ENCODE data around the genes CLEC1A and TAS2R31.

DNA sequence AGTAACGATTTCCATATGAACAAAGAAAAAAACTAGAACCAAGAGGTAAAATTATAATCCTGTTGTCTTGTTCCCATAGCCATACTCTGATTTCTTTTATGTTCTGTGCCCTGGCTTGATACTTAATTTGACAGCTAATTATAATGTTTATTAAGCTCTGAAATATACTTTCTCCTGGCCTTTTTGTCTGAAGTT, 51.9 kb downstream of the A2M start:
- PRO-cap, 4 experiments, result no peak in any of the 4 experiments
- RAMPAGE, long total RNA, 2 experiments, result no peak in any of the 2 experiments
- RRBS, result no CpG with 5 or more reads among the region's 1 CpG

- PRO-cap, 4 experiments, result no peak in any of the 4 experiments
- RAMPAGE, long total RNA, 2 experiments, result no peak in any of the 2 experiments
- RRBS, result no CpG with 5 or more reads among the region's 3 CpGs
Measured at GRCh38 chr12:9131650-9132644, 16.2 kb upstream of the A2M start.

DNA sequence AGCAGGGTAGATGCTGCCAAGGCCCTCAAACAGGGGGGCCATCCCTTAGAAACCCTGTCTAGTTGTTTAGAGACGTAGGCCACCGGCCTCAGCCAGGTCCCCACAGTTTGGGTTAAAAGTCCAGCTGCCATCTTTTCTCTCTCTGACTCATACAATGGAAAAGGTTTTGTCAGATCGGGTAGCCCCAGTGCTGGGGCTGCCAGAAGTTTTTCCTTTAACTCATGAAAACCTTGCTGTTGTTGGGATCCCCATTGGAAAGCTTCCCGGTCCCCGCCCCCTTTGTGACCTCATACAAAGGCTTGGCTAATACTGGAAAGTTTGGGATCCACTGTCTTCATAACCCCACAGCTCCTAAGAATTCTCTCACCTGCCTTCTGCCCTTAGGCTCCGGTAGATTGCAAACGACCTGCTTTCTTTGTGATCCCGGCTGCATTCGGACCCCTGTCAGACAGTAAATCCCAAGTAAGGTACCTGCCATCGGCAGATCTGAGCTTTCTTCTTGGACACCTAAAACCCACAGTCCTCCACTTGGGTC, 40.5 kb downstream of the KLRB1 start:
- PRO-cap, 4 experiments, result no peak in any of the 4 experiments
- RAMPAGE, long total RNA, 2 experiments, result no peak in any of the 2 experiments
- RRBS, result no CpG with 5 or more reads among the region's 10 CpGs

GRCh38 chr12:9699769-9700194, 30.3 kb downstream of the CLEC2D start:
- PRO-cap, 4 experiments, result no peak in any of the 4 experiments
- RAMPAGE, long total RNA, 2 experiments, result no peak in any of the 2 experiments
- RRBS, result no CpG with 5 or more reads among the region's 2 CpGs

- PRO-cap, 4 experiments, result no peak in any of the 4 experiments
- RAMPAGE, long total RNA, 2 experiments, result no peak in any of the 2 experiments
- RRBS, result no CpG with 5 or more reads among the region's 4 CpGs
Measured at GRCh38 chr12:9736787-9737211, 23.9 kb downstream of the CD69 start.

DNA sequence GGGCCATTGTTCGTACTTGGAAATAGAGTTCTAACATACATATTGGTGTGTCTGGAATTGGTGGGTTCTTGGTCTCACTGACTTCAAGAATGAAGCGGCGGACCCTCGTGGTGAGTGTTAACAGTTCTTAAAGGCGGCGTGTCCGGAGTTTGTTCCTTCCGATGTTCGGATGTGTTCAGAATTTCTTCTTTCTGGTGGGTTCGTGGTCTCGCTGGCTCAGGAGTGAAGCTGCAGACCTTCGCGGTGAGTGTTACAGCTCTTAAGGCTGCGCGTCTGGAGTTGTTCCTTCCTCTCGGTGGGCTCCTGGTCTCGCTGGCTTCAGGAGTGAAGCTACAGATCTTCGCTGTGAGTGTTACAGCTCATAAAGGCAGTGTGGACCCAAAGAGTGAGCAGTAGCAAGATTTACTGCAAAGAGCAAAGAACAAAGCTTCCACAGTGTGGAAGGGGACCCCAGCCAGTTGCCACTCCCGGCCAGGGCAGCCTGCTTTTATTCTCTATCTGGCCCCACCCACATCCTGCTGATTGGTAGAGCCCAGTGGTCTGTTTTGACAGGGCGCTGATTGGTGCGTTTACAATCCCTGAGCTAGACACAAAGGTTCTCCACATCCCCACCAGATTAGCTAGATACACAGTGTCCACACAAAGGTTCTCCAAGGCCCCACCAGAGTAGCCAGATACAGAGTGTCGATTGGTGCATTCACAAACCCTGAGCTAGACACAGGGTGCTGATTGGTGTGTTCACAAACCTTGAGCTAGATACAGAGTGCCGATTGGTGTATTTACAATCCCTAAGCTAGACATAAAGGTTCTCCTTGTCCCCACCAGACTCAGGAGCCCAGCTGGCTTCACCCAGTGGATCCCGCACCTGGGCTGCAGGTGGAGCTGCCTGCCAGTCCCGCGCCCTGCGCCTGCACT, 5.8 kb upstream of the KLRF2 start:
- PRO-cap, 4 experiments, result no peak in any of the 4 experiments
- RAMPAGE, long total RNA, 2 experiments, result no peak in any of the 2 experiments
- RRBS, result no CpG with 5 or more reads among the region's 27 CpGs

DNA sequence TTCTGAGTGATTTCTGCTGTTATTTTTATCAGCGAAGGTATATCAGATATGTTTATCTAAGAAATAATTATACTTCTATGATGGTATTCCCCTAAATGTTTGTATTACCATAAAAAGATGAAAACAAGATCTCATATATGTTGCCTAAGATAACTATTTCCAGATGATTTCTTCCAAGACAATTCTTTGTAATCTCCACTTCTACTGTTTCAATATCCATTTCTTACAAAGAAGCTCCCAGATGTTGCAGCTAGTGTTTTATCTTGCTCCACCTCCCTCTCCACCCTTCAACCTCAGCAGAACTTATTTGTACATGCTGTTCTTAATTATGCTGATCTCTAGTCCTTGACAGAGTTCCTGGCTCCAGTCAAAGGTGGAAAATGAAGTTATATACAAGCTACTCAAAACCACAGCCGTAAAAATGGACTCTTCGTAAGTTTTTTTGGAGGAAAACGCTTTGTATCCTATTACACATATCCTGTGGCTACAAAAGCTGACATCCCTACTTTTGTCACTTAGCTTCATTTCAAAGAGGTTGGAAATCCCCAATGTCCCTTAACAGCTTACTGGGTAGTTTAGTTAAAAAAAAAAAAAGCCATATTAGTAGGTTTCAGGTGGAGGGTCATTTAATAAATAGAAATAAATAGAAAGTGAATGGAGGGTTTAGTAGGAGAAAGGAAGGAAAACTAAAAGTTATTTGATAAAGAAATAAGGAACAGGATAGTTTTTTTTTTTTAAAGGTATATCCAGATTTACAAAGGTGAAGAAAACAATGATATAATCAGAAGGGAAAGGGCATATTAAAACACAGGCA, 1.2 kb downstream of the CLEC1A start:
- PRO-cap, 4 experiments, result peak in 3 of 4 experiments; most common plus-strand start position 524 of the sequence (in 2); most common minus-strand start position 295 of the sequence (in 2)
- RAMPAGE, long total RNA, 2 experiments, result no peak in any of the 2 experiments
- RRBS, result no CpG with 5 or more reads among the region's 4 CpGs

DNA sequence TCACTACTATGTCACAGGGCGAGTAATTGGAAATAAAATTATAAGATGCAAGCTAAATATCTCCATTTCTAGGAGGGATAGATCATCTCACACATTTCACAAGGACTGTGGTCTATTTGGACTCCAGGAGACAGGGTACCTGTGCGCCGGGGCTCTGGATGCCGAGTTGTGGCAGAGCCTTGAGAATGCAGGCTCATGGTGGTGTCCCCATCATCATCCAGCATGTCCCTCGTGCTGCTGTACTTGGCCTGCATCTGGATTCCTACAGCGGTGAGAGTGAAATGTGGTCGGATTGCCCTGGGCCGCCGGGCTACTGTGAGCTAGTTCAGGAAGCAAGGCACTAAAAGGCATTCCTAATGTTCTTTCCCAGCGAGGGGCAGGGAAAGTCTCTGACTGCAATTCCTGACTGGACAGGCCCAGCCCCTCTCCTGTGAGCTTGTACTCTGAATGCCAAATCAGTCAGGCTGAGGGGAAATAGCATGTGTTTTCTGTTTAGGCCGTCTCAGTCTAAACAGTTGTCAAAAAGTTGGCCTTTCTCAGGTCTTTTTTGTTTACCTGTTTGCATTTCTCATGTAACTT, at the start of gene CLEC1A:
Gene CLEC1A, minus strand, starts transcription at position 317 of the 579 bp plus-strand sequence.
- PRO-cap, 4 experiments, result peak in 4 of 4 experiments; most common plus-strand start position 453 of the sequence (in 2); most common minus-strand start position 317 of the sequence (in 4)
- RAMPAGE, long total RNA, 2 experiments, result start-site peak on the minus strand in 1 of 2 experiments, centred at position 287 of the sequence, 34 reads per replicate
- RRBS, result no CpG with 5 or more reads among the region's 11 CpGs

- PRO-cap, 4 experiments, result peak in 4 of 4 experiments; most common plus-strand start chr12:10153461 (in 3); most common minus-strand start chr12:10154019 (in 2)
- RAMPAGE, long total RNA, 2 experiments, result no peak in any of the 2 experiments
- RRBS, result no CpG with 5 or more reads among the region's 46 CpGs
Measured at GRCh38 chr12:10153336-10154122, 18.4 kb downstream of the OLR1 start.

GRCh38 chr12:10215932-10216697, 3.4 kb downstream of the GABARAPL1 start:
- PRO-cap, 4 experiments, result no peak in any of the 4 experiments
- RAMPAGE, long total RNA, 2 experiments, result no peak in any of the 2 experiments
- RRBS, result no CpG with 5 or more reads among the region's 22 CpGs

GRCh38 chr12:10406723-10407268, 2.8 kb downstream of the KLRC4 start:
- PRO-cap, 4 experiments, result no peak in any of the 4 experiments
- RAMPAGE, long total RNA, 2 experiments, result no peak in any of the 2 experiments
- RRBS, result no CpG with 5 or more reads among the region's 4 CpGs

DNA sequence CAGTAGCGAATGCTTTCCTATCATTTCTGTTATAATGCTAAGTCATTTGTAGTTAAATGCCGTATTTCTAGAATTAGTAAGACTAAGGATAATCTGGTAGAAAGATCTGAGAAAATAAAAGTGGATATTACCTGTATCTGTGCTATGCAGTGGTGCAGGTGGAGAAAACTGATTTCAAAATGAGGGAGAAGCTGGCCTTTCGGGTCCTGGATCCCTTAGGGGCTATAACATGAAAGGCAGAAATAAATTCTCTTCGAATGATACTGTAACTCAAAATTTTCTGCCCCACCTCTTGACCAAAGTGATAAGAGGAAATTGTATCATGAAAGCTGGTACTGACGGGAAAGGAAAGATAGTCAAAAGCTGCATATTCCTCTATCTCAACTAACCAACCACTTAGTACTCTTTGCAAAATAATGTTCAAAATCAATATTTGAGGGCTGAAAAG, 14.0 kb downstream of the MAGOHB start:
- PRO-cap, 4 experiments, result no peak in any of the 4 experiments
- RAMPAGE, long total RNA, 2 experiments, result no peak in any of the 2 experiments
- RRBS, result no CpG with 5 or more reads among the region's 5 CpGs

- PRO-cap, 4 experiments, result no peak in any of the 4 experiments
- RAMPAGE, long total RNA, 2 experiments, result no peak in any of the 2 experiments
Measured at GRCh38 chr12:10698148-10698598, 24.3 kb upstream of the STYK1 start.

- PRO-cap, 4 experiments, result no peak in any of the 4 experiments
- RAMPAGE, long total RNA, 2 experiments, result start-site peak on the minus strand in 1 of 2 experiments, at chr12:10709908-10710113 at its widest, 17 to 18 reads per replicate
- RRBS, result no CpG with 5 or more reads among the region's 20 CpGs
Measured at GRCh38 chr12:10709644-10710452, 13.3 kb downstream of the YBX3 start.

- PRO-cap, 4 experiments, result no peak in any of the 4 experiments
- RAMPAGE, long total RNA, 2 experiments, result start-site peak on the minus strand in 1 of 2 experiments, at chr12:10719080-10719139 at its widest, 22 reads per replicate
- RRBS, result no CpG with 5 or more reads among the region's 2 CpGs
Measured at GRCh38 chr12:10719021-10719256, 4.2 kb downstream of the YBX3 start.

GRCh38 chr12:10720618-10721336, 2.3 kb downstream of the YBX3 start:
- PRO-cap, 4 experiments, result peak in 1 of 4 experiments; most common plus-strand start chr12:10721254 (in 1)
- RAMPAGE, long total RNA, 2 experiments, result no peak in any of the 2 experiments
- RRBS, result no CpG with 5 or more reads among the region's 6 CpGs

DNA sequence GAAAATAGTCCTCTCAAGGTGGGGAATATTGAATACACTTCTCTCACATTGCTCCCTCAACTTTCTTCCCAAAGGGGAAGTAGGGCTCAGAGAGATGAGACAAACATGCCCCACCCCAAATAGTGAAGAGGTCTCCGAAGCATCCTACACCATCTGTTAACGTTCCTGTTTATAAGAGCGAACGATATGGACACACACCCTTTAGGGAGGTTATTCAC, 1.6 kb downstream of the YBX3 start:
- PRO-cap, 4 experiments, result peak in 1 of 4 experiments; most common minus-strand start position 158 of the sequence (in 1)
- RAMPAGE, long total RNA, 2 experiments, result no peak in any of the 2 experiments
- RRBS, result no CpG with 5 or more reads among the region's 4 CpGs

GRCh38 chr12:10942825-10943508, 3.9 kb upstream of the TAS2R14 start:
- PRO-cap, 4 experiments, result no peak in any of the 4 experiments
- RAMPAGE, long total RNA, 2 experiments, result start-site peak on the minus strand in 1 of 2 experiments, at chr12:10943045-10943260 at its widest, 20 reads per replicate
- RRBS, result no CpG with 5 or more reads among the region's 3 CpGs

DNA sequence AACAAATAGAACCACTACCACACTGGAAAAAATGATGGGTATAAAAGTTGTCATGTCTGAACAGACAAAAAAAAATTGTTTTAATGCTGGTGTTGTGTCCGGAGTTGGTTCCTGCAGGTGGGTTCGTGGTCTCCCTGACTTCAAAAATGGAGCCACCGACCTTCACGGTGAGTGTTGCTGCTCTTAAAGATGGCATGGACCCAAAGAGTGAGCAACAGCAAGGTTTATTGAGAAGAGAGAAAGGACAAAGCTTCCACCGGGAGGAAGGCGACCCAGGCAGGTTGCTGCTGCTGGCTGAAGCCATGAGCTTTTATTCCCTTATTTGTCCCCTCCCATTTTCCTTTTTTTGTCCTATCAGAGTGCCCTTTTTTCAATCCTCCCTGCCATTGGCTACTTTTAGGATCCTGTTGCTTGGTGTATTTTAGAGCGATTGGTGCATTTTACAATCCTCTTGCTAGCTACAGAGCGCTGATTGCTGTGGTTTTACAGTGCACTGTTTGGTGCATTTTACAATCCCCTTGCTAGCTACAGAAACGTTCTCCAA, at the start of gene TAS2R31:
Gene TAS2R31, minus strand, starts transcription at position 126 of the 544 bp plus-strand sequence.
- PRO-cap, 4 experiments, result no peak in any of the 4 experiments
- RAMPAGE, long total RNA, 2 experiments, result no peak in any of the 2 experiments
- RRBS, result no CpG with 5 or more reads among the region's 9 CpGs

- PRO-cap, 4 experiments, result no peak in any of the 4 experiments
- RAMPAGE, long total RNA, 2 experiments, result no peak in any of the 2 experiments
- RRBS, result no CpG with 5 or more reads among the region's 3 CpGs
Measured at GRCh38 chr12:11165044-11166069, 5.6 kb upstream of the SMIM10L1 start.